Mammary epithelial cell (primary cell): ENCODE results near the gene EXT2.

GRCh38 chr11:44095372-44096411, at the start of gene EXT2:
Gene EXT2 (plus strand): TSS chr11:44095678.
- CAGE, long polyA plus RNA, result no peak
- RRBS, result 2% methylated on average over 40 of the region's 92 CpGs

DNA sequence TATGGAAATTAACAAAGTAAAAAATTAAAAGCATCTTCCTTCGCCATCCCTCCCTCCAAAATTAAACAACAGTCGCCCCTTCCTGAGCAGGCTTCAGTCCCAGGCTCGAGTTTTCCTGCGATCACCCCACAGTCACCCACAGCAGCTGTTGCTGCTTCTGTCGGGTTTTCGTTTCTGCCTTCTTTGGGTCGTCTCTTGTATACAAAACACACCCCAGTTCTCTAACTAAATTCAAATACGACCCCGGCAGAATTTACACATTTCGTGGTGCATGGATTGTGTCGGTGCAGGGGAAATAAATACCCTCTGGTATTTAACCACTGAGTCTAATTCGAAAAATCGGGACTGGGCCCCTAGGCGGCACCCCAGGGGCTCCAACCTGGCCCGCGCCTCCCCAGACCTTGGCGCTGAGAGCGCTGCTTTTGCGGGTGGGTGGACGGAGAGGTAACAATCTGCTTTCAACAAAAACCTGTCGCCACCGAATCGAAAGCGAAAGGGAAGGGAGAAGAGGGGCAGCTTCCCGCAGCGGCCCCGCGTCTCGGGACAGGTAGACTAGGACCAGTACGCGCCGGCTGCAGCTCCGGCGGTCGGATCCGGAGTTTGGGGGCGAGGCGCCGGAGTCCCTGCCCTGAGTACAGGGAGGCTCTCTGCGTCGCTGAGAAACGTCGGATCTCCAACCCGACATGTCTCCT, 4.4 kb downstream of the ALX4 start:
- CAGE, long polyA plus RNA, result no peak
- RRBS, result no CpG with 5 or more reads among the region's 44 CpGs

DNA sequence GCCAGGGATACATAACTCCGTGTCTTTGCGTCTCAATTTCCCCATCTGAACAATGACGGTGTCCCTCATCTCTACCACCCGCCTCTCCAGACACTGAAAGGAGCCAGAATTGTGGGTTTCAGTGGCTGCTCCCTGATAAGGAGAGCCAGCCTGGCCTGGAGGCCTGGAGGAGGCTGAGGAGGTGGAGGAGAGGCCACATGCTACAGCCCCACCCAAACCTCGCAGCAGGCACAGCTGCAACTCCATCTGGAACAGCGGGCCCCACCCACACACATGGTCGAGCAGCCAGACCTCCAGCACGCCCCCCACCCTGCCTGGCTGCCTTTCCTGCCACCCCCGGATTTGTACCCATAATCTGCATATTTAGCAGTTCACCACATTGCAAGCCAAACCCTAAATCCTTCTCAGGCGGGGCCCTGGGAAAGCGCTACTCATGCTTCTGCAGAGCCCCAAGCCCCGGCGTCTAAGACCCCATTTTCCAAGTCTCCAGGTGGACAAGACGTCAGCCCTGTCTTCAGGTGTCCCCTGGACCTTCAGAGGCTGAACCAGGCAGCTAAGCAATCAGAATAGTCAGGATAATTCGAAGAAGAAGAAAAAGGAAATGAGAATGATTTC, 34.2 kb upstream of the CD82 start:
- CAGE, long polyA plus RNA, result no peak
- RRBS, result 96% methylated on average over 2 of the region's 15 CpGs

GRCh38 chr11:44566943-44567565, 1.6 kb downstream of the CD82 start:
- CAGE, long polyA plus RNA, result no peak
- RRBS, result no CpG with 5 or more reads among the region's 6 CpGs

- CAGE, long polyA plus RNA, result no peak
- RRBS, result no CpG with 5 or more reads among the region's 9 CpGs
These were observed 5.1 kb downstream of the CD82 start for GRCh38 chr11:44570499-44571104.

GRCh38 chr11:44620922-44621651, 55.6 kb downstream of the CD82 start:
- CAGE, long polyA plus RNA, result no peak
- RRBS, result no CpG with 5 or more reads among the region's 28 CpGs

GRCh38 chr11:44833600-44834652, 107.2 kb downstream of the TSPAN18 start:
- CAGE, long polyA plus RNA, result no peak
- RRBS, result no CpG with 5 or more reads among the region's 11 CpGs

- CAGE, long polyA plus RNA, result no peak
- RRBS, result no CpG with 5 or more reads among the region's 16 CpGs
These were observed 23.4 kb downstream of the TP53I11 start for GRCh38 chr11:44927262-44927772.

DNA sequence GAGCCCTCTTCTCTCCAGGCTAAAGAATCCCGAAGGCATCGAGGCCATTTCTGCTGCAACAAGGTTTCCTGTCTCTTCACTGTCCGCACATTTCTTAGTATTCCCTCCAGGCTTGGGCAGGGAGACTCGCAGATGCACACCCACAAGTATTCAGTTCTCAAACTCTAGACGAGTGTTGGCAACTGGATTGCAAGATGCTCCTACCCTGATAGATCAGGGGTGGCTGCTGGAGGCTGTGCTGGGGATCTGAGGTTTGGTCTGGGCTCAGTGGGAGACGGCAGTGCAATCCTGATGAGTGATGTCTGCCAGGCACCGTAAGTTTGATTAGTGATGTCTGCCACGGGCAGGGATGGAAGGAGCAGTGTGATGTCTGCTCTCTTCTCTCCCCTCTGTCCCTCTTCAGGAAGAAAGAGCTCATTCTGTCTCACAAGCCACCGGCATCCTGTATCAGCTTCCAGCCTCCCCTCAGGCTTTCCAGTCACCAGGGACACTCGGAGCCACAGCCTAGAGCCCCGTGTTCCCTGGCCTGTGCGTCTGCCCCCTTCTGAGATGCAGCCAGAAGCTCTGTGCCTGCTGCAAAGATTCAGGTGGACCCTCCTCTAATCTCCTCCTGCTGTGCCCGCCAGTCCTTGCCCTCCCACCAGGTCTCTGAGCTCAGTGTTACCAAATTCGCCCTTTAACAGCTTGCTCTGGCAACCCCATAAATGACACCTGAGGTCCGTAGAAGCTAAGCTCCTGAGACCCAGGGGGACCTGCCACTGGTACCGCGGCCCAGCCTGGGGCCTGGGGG, 20.0 kb downstream of the TP53I11 start:
- CAGE, long polyA plus RNA, result no peak
- RRBS, result no CpG with 5 or more reads among the region's 17 CpGs

DNA sequence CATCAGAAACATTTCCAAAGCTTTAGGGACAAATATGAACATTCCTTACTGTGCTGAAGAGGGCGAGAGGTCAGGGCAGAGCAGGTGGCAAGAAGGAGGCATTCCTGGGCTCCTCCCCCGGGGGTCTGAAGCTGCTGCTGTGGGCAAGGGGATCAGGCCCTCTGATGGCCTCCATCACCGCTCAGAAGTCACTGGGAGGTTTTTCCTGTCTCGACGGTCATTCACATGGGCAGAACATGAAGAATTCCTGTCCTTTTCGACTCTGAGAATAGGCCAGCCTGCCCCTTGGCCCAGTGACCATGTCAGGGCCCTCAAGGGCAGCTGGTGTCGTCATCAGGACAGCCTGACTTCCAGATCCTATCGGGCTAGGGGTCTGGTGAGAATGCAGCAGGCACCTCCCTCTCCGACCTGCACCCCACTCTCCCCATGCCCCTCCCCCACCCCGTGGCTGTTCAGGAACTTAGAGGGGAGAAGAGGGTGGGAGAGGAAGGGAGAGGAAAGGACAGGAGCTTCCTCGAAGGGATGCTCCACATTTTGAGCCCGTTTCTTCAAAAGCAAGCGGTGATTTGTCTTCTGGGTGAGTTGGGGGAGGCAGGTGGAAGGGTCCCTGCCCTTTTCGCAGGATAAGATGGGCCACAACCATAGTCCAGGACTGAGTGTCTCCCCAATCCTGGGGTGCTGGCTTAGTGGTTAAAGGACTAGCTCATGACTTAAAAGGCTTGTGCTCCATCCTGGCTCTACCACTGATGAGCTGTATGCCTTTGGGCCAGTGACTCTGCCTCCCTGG, 3.5 kb downstream of the TP53I11 start:
- CAGE, long polyA plus RNA, result no peak
- RRBS, result no CpG with 5 or more reads among the region's 14 CpGs

- CAGE, long polyA plus RNA, result no peak
- RRBS, result no CpG with 5 or more reads among the region's 8 CpGs
These were observed 32.6 kb downstream of the PRDM11 start for GRCh38 chr11:45178853-45179576.

DNA sequence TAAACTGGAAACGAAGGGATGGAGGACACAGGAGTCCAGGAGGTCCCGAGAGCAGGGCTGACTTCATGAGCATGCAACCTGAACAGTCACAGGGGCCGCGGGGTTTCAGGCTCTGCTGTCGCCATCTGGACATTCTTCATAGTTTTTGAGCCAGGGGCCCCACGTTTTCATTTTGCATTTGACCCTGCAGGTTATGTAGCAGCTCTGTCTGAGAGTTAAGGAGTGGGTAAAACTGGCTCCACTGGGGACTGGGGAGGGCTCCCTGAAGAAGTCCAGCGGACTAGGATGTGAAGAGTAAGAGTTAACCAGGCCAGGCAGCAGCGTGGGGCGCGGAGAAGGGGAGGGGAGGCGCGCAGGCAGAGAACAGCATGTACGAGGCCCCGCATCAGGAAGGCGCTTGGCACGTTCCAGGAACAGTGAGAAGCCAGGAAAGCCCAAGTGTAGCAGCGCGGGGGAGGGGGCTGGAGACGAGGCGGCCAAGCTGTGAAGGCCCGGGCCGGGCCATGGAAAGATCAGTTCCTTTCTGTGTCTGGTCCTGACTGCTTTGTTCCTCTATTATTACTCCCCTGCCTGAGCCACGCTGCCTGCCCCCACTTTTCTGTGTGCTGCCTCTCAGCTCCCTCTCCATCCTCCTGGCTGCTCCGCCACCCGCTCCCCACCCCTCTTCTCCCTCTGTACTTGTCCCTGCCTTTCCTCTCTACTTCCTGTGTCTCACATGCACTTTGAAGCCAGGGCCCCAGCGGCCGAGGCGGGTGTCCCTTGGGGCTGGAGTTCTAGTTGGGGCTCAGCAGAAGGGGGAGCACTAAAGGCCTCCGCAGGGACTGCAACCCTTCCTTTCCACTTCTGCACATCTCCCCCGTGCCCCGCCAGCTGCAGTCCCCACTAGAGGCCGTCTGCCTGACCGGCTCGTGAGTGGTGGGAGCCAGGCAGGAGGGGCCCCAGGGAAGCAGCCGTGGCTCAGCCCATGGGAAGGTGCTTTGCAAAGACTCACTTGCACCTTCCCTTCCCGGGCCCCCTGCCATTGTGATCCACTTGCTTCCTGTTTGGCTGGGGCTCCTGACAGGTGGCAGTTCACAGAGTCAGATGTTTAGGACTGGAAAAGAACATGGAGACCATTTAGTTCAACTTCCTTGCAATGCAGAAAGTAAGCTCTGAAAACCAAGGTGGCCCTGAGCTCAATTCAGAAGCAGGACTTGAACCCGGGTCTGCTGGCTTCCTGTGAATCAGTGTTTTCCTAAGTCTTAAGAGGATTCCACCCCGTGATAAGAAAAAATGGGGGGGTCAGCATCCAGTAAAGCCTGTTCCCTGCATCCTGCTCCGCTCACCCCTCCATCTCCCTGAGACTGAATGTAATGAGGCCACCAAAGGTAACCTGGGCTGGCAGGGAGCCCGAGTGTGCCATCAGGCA, 63.7 kb downstream of the PRDM11 start:
- CAGE, long polyA plus RNA, result no peak
- RRBS, result 71% methylated on average over 3 of the region's 40 CpGs

DNA sequence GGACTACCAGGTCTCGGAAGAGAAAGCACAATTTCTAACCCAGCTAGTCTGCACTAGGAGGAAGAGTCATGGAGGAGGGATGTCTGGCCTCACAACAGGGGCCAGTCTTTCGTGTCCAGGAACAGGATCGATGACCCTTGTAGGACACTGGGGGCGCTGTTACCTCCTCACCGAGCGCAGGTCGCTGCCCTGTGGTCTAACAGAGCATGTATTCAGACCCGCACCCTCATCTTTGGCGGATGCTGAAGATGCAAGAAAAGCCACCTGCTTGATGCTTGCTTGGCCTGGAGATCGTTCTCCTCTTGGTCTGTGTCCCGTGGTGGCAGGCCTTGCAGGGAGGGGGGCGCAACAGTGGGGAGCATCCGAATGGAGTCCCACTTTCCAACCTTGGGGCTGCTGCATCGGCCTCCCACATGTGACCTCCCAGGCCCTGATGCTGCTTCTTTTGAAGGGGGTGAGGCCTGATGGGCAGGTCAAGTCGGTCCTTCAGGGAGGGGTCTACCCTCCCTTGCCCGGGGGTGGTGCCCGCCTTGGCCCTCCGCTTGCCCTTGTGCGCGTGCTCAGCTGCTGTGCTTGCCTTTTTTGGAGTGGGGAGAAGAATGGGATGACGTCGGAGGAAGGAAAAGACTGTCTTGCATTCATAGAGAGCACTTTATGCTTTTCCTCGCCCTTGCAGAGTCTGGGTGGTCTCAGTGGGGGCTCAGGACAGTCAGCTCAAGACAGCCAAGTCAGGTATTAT, 66.7 kb downstream of the PRDM11 start:
- CAGE, long polyA plus RNA, result no peak
- RRBS, result no CpG with 5 or more reads among the region's 23 CpGs

DNA sequence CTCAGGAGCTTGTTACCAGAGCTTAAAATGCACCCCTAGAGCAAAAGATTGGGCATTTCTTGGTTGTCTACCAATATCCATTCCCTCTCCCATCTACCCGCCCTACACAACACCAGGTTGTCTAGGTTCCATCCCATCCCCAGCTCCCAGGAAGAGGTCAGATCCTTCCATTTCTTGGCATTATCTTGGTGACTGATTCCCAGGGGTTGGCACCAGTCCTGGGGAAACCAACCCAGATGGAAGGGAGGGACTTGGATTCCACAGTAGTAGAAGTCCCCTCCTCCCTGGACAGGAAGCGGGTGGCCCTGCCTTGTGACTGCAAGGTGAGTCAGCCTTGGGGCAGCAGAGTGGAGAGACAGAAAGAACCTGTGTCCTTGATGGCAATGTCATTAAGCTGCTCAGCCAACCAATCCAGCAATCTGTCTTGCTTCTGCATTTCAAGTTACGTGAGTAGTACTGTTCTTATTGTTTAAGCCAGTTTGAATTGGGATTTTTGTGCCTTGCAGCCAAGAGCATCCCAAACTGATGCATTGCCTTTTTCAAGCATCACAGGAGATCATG, 26.5 kb downstream of the SYT13 start:
- CAGE, long polyA plus RNA, result no peak
- RRBS, result no CpG with 5 or more reads among the region's 3 CpGs

DNA sequence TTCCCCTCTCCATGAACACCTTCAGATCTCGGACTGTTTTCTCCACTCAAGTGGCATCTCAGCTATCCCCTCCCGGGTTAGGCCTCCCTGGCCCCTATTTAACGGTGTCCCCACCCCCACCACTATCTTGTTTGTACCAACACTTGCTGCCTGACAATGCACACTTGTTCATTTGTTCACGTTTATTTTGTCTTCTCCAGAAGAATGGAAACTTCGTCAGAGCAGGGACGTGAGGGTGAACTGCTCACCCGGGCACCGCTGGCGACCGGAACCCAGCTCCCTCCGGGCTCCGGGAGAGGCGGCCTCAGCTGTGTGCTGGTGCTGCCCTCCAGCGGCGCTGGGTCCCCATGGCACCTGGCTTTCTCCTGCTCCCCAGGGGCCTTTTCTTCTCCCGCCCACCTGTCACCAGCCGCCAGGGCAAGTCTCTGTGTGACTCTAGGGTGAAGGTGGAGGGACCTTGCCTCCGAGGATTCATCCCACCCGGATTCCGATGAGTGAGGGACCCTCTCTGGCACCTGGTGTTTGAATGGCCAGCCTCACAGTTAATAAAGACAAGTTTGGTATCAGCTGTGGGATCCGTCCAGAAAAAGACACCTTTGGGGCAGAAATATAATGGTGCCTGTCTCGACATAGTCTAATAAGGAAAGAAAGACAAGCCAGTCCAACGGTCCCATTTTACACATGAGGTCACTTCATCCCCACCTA, 33.0 kb upstream of the SLC35C1 start:
- CAGE, long polyA plus RNA, result no peak
- RRBS, result no CpG with 5 or more reads among the region's 23 CpGs

GRCh38 chr11:45875109-45875949, 10.1 kb upstream of the MAPK8IP1 start:
- CAGE, long polyA plus RNA, result no peak
- RRBS, result no CpG with 5 or more reads among the region's 2 CpGs

DNA sequence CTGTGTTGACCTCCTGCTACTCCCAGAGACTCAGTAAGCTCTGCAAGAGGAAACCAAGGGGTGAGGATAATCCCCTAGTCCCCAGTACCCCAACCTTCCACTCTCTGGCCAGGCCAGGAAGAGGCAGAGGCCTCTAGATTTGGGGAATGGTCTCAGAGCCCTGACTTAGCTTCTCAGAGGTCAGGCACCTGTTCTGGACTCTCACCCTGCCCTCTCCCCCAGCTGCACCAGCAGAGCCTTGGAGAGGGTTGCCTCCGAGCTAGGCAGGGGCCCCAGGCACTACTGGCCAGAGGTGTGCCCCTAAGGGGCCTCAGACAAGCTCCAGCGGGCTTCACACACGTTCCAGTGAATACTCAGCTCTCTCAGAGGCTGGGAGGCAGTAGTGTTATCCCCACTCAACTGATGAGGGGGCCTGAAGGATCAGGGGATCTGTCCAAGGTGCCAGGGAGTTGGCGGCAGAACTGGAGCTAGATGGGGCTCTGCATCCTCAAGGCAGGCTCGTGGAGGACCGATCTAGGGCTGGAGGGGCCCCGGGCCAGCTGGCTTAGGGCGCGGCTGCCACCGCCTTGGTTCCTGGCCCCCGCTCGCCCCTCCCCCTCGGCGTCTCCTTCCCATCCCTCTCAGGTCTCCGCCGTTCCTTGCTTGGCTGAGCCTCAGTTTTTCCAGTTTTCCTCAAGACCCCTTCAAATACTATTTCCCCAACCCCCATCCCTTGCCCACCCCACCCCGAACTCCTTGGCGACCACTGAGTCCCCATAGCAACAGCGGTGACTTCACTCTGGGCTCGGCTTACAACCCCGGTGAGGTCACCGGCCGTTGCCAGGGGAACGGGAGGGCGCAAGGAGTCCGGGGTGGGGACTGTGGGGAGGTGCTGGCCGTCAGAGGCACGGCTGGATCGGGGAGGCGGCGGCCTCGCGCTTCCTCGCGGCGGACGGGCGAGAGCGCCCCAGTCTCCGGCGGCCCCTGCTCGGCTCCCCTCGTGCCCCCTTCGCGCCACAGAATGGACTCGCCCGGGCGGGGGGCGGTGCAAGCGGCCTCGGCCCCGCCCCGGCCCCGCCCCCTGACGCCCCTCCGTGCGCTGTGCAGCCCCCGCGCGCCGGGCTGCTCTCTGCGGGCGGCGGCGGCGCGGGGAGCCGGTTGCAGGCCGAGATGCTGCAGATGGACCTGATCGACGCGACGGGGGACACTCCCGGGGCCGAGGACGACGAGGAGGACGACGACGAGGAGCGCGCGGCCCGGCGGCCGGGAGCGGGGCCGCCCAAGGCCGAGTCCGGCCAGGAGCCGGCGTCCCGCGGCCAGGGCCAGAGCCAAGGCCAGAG, 7.6 kb downstream of the FREY1 start:
- CAGE, long polyA plus RNA, result no peak
- RRBS, result 1% methylated on average over 35 of the region's 94 CpGs

DNA sequence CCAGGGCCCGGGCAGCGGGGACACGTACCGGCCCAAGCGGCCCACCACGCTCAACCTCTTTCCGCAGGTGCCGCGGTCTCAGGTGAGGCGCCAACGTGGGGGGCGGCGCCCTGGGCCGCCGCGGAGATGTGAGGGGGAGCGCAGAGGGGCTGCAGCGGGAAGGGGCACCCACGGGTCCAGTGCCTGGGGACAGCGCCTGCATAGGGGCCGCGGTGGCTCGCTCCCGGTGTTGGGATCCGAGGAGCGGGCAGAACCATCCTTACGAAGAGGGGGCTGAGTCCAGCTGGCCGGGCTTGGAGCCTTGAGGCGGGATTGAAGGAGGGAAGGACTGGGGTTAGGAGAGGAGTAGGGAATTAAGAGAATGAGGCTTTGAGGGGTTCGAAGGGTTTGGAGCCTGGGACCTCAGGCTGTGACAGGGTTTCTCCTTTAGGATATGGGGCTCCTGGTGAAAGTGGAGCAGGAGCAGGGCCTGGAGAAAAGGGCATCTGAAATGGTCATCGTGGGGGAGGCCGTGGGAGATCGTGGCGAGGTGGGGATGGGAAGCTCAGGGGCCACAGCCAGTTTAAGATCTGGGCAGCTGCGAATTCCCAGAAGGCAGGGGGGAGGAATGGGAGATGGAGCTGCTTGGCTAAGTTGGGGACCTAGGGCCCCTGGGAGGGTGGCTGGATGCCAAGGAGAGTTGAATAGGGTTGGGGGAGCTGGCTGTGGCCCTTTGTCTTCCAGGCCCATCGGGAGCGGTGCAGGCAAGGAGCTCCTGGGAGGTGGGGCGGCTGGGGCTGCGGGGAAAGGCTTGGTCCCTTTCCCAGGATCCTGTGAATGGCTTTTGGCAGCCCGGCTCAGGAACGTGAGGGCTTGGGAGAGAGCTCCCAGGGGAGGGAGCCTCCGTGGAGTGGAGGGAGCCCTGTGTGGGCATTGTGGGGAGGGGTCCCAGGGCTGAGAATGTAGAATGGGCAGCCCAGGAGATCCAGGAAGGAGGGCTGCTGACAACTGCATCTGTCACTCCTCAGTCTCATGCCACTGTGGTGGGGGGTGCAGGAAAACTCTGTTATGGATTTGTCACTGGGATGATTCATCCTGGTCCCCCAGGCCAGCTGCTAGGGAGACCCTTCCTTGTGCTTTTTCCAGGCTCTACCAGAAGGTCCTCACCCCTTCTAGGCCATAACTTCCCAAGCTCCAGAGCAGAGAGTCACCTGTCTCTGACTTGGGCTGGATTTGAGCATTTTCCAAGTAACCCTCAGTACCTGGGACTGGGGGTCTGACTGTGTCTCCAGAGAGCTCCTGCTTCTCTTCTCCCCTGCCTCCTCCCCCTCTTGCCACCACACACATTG, 6.2 kb downstream of the FREY1 start:
- CAGE, long polyA plus RNA, result no peak
- RRBS, result 18% methylated on average over 5 of the region's 42 CpGs

- CAGE, long polyA plus RNA, result no peak
- RRBS, result 64% methylated on average over 6 of the region's 15 CpGs
These were observed 957 bp upstream of the LARGE2 start for GRCh38 chr11:45921463-45921935.

- CAGE, long polyA plus RNA, result no peak
- RRBS, result no CpG with 5 or more reads among the region's 23 CpGs
These were observed 7.7 kb downstream of the LARGE2 start for GRCh38 chr11:45929746-45931002.